ENCODE measurements around a stretch of chr2.

DNA sequence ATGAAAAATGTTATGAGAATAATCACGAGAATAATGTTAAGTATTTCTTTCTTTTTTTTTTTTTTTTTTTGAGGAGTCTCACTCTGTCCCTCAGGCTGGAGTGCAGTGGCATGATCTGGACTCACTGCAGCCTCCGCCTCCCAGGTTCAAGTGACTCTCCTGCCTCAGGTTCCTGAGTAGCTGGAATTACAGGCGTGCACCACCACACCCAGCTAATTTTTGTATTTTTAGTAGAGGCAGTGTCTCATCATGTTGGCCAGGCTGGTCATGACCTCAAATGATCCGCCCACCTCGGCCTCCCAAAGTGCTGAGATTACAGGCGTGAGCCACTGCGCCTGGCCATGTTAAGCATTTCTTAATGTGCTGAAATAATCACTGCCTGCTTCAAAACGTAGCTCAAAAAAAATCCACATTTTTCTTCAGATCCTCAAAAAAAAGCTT, 4.5 kb downstream of the RAB1A start:
- PRO-cap, 2 experiments = no peak in any of the 2 experiments

GRCh38 chr2:65126886-65127966, 2.7 kb downstream of the RAB1A start:
- PRO-cap, 2 experiments = no peak in any of the 2 experiments

- PRO-cap, 2 experiments = no peak in any of the 2 experiments
Measured at GRCh38 chr2:65247962-65248765, 20.5 kb downstream of the ACTR2 start.

DNA sequence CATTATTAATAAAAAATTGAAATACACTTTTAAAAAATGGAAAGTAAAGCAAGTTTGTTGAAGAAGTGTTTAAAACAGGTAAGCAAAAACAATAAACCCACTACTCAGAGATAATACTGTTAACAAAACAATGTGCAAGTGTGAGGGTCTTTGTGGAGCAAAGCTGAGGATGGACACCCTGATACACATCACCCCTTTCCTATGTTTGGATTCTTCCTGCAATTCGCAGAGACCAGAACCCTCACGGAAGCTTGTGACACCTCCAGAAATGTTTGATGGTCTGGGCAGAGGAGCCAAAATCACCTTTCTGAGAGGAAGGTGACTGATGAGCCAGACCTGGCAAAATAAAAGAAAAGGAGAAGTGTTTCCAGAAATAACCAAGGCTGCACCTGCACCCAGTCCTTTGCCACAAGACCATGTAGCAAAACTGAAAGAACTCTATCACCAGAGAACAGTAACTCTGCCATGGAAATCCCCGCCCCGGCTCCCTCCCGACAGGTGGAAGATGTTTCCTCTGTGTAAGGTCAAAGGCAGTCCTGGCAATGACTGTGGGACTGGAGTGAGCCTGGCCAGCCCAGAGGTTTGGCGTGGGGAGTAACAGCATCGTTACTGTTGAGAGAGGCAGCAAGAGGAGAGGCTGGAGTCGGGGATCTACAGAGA, 42.4 kb downstream of the SPRED2 start:
- PRO-cap, 2 experiments = no peak in any of the 2 experiments

DNA sequence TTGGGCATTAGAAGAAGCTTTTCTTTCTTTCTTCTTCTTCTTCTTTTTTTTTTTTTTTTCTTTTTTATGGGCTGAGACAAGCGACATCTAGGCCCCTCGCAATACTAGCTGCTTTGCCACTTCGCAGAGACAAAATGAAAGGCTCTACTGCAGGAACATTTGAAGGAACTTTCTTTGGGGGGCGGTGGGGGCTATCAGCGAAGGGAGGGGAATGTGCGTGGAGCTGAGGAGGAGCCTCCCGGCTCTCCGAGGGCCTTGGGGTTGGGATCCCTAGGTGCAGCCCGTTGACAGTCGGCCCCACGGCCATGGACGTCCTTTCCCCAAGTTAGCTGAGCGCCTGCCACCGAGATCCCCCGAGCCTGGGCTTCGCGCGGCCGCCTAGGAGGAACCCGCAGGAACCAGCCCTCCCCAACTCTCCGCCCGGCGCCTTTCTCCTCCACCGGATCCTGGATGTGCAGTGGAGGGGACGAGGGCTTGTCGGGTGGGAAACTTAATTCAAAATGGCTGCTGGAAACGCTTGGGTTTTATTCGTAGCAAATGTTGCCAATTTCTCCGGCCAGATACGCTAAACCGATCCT, 4.2 kb downstream of the MEIS1 start:
- PRO-cap, 2 experiments = no peak in any of the 2 experiments

- PRO-cap, 2 experiments = no peak in any of the 2 experiments
Measured at GRCh38 chr2:66440665-66441060, 5.7 kb downstream of the MEIS1 start.

GRCh38 chr2:66443687-66444469, 9.0 kb downstream of the MEIS1 start:
- PRO-cap, 2 experiments = no peak in any of the 2 experiments

GRCh38 chr2:66494646-66495151, 59.8 kb downstream of the MEIS1 start:
- PRO-cap, 2 experiments = no peak in any of the 2 experiments

GRCh38 chr2:66529749-66530305, 94.9 kb downstream of the MEIS1 start:
- PRO-cap, 2 experiments = no peak in any of the 2 experiments

DNA sequence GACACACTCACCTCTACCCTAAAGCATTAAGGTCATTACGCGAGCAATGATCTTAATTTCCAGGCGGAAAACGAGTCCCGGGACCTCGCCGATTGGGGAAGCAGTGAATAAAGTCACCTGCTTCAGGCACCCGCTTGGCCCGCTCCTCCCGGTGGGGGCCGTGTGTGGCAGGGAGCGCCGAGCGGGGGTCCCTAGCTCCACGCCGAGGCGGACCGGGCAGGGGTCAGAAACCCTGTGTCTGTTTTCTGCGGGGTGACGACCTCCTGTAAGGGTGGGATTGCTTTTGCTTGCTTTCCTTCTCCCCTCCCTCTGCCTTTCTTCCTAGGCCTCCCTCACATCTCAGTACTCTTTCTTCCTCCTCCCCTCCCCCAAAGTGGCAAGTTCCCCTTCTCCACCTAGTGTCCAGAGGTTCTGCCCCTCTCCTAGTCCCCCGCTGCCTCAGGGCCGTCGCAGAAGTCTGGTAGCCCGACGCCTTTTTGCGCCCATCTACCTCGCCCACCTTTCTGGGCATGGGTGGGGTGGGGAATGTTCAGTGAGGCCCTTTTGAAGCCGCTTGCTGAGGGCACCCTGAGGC, 142.6 kb downstream of the MEIS1 start:
- PRO-cap, 2 experiments = no peak in any of the 2 experiments

DNA sequence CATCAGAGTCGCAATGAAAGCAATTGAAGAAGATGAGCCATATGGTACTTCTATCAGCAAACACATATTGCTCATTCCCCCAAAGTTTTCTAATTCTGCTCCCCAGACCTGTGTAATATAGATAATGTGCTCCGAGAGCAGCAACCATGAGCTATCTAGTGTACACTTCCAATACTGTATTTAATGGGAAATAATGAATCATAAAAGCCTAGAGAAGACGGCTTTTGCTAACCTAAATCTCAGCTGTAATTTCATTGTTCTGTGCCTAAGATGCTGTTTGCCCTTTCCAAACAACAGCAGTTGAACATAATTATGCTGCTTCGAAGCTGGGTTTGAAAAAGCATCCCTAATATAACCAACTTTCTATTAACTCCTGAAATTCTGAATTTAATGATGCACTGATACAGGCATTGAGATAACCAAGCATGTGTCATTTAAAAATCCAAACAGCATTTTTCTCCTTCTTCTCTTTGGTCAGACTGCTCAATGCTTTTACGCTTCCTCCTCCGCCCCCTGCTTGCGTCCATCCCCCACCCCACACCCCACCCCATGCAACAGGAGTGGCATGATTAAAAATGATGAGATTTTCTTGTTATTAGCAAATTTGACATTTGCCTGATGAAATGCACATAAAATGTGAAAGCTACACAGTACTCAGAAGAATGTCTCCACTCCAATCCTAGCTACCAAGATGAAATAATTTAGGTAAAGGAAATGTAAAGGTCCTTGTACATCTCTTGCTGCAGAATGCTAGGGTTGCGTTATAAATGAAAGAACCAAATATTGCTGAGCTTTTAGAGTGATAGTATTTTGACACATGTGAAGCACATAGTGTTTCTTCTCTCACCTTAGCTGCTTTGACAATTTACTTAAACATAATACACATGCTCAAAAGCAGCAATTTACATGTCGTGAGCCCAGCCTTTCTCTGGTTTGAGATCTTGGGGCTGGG, 263.6 kb downstream of the MEIS1 start:
- PRO-cap, 2 experiments = no peak in any of the 2 experiments

DNA sequence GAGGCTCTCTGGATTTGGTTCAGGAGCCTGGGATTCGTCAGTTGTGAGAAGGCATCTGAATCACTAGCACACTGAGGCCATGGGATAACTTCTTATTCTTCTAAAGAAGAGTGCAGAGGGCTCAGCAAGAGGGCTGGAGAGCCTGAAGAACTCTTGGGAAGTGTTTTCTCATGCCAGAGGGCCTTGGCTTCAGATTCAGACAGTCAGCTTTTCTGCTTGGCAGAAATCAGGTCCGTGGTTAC, 332.0 kb upstream of the ETAA1 start:
- PRO-cap, 2 experiments = no peak in any of the 2 experiments

GRCh38 chr2:67213215-67213865, 183.8 kb upstream of the ETAA1 start:
- PRO-cap, 2 experiments = no peak in any of the 2 experiments

- PRO-cap, 2 experiments = no peak in any of the 2 experiments
Measured at GRCh38 chr2:67404754-67405544, 7.8 kb downstream of the ETAA1 start.

GRCh38 chr2:67463715-67464356, 66.7 kb downstream of the ETAA1 start:
- PRO-cap, 2 experiments = no peak in any of the 2 experiments

DNA sequence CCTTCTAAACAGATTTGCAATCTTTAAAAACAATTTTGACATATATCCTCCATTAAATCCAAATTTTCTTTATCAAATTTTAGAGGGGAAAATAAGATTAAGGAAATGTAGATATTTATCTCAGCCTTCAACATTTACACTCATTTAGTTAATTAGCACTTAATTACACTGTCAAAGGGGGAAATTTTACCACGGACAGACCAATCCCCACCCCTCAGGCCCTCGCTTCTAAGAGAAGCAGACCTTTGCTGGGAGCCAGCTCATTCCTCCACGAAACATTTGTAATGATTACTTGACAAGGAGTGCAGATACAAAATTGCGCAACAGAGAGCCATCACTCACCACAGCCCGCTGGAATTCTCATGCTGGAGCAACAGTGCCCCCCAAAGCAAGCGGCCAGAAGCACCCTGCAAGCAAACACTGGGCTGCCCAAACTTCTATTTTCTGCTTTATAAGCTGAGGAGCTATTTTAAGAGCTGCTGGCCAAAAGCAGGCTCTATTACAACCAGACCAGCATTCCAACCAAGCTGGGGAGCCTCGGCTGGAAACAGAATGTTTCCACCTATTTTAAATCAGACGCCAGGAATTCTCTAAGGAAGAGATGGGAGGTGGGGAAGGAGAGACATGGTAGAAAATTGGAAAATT, 253.6 kb downstream of the ETAA1 start:
- PRO-cap, 2 experiments = no peak in any of the 2 experiments

DNA sequence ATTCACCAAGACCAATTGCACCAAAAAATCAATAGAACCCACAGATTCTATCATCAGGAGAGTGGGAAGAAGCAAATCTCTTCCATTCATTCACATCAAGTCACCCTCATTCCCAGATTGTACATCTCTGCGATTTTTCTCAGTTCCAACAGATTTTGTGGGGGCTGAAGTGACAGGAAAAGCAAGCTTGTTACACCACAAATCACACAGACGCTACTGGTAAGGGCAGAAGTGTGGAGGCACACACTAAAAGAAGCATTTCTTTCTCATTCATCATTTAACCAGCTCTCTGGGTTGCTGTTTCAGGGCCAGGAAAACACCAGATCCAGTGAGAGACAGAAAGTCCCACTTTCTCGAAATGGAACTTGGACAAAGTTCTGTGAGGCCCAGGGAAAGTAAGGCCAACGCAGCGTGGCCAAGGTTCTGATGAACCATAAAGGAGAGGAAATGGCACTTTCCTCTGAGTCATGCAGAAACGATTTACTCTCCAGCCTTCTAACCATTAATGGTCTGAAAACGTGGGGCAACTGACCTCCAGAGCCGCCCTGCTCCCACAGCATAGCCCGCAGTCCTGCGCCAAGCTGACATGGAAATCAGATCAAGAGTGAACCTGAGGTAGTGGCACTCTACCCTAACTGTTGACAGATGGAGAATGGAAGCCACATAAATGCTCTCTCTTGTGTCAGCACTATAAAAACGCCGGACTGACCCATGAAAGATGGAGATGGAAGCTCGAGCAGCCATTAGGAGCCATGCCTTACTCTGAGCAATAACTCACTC, 191.0 kb downstream of the C1D start:
- PRO-cap, 2 experiments = peak in 1 of 2 experiments; most common plus-strand start position 556 of the sequence (in 1); most common minus-strand start position 397 of the sequence (in 1)

GRCh38 chr2:68251006-68251684, 1.2 kb downstream of the PPP3R1 start:
- PRO-cap, 2 experiments = peak in 2 of 2 experiments; most common plus-strand start chr2:68251217 (in 2); most common minus-strand start chr2:68251103 (in 1)

GRCh38 chr2:68379796-68380236, 14.7 kb downstream of the PLEK start:
- PRO-cap, 2 experiments = no peak in any of the 2 experiments

DNA sequence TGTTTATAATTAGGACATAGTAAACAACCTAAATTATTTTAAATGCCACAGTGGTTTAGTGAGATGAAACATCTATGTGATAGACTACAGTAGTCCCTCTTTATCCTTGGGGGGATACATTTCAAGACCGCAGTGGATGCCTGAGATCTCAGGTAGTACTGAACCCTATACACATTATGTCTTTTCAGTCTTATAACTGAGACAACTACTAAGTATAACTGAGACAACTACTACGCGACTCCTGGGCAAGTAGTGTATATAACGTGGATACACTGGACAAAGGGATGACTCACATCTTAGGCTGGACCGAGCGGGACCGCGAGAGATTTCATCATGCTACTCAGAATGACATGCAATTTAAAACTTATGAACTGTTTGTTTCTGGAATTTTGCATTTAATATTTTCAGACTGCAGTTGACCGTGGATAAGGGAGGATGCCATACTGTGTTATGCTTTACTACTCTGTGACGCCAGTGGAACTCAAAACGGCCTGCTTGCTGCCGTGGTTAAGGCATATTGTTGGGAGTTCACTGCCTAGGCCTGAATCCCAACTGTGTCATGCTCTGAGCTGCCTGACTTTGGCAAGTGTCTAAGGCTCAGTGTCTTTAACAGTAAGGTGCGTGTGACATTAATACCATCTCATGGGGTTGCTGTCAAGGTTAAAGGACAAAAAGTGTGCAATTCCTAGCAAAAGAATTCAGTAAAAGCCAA, 64.7 kb downstream of the BMP10 start:
- PRO-cap, 2 experiments = no peak in any of the 2 experiments

Measured in Colon Carcinoma Metastatic in the Brain (tissue), 2 donors.